Metastatic Liver Carcinoma in the Lung (tissue), 2 donors: ENCODE measurements around a stretch of chr3.

DNA sequence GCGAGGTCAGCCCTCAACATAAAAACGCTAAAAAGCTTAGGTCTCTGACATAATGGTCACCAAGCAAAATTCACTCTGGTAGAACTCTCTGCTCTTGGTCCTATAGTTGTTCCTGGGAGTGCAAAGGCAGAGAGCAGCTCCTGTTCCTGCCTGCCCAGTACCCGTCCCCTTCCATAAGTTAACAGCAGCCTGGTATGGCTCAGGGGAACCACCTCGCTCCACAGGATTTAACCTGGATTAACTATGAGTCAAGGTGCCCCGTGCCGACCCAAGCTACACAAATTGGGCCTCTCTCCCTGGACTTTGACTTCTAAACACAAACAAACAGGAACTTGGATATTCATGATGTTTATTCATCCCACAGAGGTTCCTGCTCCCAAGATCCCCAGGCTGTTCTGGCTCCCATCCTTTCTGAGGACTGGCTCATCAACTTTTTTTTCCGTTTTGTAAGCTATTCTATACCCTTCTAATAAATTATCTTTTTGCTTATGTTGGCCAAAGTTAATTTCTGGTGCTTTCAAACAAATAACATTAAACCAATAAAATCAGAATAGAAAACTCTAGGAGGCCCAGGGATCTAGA lies 32.1 kb downstream of the SCAP start:
- PRO-cap, 2 experiments: no peak in any of the 2 experiments

DNA sequence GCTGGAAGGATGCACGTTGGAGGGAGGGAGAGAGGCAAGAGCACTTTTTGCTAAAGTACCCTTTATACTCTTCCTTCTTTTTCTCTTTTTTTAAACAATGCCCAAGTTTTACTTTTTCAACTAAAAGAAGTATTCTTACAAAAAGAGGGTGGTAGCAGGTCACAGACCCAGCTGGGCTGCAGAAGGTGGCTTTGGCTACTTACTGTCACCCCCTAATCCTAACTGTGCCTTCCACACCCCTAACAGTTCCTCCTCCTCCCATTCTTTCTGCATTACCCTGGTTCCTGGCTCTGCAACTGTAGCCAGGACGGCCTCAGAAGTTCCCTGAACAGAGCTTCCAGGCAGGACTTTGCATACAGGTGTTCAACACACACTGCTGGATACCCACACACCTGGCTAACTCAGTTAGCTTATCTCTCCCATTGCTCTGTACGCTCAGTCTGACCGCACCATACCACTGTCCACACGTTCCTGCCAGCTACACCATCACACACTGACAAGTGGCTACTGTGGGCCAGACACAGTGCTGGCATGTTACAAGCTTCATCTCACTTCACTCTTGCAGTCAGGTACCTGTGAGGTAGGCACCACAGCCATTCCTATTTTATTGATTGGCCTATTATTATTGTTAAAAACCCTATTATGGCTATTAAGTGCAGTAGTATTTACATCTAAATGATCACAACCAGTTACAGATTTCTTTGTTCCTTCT lies 12.9 kb downstream of the ELP6 start:
- PRO-cap, 2 experiments: no peak in any of the 2 experiments

DNA sequence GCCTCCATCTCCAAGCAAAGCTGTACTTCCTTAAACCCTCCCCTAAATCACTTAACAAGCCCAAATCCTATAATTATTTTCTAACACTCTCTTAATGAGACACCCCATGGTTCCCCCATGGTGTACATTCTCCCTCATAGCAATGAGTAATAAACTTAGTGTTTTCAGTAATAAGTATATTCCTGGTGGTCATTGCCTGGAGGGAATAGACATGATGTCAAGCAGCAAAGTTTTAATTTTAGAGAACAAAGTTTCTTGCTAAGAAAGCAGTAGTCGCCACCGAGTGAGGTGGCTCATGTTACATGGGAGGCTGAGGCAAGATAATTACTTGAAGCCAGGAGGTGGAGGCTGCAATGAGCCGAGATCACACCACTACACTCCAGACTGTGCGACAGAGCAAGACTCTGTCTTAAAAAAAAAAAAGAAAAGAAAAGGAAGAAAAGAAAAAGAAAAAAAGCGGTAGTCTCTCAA lies 2.3 kb upstream of the ELP6 start:
- PRO-cap, 2 experiments: no peak in any of the 2 experiments

- PRO-cap, 2 experiments: no peak in any of the 2 experiments
Observed at GRCh38 chr3:47706280-47706762, 75.4 kb downstream of the SMARCC1 start.

DNA sequence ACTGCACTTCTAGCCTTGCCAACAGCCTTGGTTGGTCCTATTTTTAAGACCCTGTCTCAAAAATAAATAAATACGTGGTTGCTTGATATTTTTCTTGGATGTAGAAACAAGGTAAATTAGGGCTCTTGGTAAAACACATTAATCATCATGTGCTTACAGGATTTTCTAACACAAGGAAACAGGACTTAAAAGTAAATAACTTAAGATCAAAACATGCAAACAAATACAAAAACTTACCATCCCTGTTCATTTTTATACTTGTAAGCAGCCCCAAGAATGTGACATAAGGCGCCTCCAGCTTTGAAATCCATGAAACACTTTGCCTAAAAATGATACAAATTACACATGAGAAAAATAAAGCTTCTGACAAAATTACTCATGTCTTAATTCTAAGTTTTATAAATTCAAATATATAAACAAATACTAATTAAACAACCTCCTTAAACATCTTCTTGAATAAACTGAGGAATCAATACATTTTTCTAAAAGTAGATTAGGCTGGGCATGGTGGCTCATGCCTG lies 36.0 kb downstream of the SMARCC1 start:
- PRO-cap, 2 experiments: no peak in any of the 2 experiments

DNA sequence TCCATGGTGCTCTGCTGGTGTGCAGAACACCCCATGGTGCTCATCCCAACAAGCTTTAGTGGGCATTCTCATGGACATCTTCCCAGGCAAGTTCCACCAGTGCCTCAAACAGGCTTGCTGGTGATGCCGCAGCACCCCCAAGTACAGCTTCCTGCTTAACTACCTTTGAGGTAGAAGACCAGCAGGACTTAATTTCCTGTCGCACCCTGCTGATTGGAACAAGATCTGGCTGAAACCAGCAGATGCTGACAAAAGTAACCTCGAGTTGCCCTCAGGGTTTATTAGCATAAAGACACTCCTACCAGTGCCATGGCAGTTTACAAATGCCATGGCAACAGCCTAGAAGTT lies 54.5 kb downstream of the MAP4 start:
- PRO-cap, 2 experiments: no peak in any of the 2 experiments

DNA sequence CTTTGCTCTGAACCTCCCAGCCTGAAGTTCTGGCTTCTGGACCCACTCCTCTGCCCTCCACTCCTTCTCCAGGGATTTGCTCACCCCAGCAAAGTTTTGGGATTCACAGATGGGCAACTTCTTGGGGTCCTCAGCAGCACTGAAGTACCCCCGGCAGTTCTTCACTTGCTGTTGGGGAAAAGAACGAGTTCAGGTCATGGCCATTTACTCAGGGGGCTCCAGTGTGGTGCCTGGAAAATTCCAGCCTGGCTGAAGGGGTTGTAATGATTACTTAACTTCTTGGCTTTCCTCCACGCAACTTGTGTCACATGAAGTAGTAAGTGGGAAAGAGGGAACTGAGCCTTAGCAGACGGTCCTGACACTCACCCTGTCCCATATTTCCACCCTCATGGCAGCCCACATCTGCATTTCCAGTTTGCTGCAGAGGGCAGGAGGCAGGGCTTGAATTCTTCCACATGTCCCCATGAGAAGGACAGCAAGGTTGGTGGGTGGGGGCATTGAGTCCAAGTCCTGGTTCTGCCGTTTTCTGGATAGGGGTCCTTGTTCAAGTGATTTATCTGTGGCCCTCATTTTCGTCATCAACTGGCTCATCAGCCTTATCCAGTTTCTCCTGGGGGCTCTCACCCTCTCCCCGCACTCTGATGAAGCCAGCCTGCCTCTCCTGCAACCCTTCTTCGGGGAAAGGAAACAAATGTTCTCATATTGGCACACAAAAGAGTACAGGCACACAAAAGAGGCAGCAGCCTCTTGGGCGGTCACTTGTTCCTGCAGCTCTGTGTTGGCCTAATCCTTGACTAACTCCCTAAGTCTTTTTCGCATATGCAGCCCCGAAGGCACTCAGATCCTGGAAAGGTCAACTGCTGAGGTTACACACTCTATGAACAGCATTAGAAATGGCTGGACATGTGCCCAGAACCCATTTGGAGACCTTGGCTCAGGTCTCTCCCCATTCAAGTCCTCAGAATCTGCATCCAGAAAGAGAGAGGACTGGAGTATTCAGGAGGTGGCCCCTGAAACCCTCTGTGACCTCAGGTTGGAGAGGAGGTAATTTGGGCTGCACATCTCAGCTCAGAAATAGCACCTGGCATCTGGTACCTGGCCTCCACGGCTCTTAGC lies 7.6 kb upstream of the CAMP start:
- PRO-cap, 2 experiments: peak in 1 of 2 experiments; most common plus-strand start position 323 of the sequence (in 1)

DNA sequence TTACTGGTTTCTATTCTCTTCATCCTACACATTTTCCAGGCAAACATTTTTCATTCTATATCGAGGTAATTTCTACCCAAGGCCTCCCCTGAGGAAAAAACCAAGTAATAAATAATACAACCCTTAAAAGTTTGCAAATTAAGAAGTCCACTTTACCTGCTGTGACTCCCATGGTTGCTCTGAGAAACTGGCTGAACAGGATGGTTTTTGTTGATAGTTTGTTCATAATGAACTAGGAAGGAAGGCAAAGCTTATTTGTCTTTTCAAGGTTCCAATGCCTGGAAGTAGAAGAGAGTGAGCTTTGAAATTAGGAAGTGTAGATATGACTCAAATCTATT lies 4.5 kb downstream of the SPINK8 start:
- PRO-cap, 2 experiments: no peak in any of the 2 experiments

DNA sequence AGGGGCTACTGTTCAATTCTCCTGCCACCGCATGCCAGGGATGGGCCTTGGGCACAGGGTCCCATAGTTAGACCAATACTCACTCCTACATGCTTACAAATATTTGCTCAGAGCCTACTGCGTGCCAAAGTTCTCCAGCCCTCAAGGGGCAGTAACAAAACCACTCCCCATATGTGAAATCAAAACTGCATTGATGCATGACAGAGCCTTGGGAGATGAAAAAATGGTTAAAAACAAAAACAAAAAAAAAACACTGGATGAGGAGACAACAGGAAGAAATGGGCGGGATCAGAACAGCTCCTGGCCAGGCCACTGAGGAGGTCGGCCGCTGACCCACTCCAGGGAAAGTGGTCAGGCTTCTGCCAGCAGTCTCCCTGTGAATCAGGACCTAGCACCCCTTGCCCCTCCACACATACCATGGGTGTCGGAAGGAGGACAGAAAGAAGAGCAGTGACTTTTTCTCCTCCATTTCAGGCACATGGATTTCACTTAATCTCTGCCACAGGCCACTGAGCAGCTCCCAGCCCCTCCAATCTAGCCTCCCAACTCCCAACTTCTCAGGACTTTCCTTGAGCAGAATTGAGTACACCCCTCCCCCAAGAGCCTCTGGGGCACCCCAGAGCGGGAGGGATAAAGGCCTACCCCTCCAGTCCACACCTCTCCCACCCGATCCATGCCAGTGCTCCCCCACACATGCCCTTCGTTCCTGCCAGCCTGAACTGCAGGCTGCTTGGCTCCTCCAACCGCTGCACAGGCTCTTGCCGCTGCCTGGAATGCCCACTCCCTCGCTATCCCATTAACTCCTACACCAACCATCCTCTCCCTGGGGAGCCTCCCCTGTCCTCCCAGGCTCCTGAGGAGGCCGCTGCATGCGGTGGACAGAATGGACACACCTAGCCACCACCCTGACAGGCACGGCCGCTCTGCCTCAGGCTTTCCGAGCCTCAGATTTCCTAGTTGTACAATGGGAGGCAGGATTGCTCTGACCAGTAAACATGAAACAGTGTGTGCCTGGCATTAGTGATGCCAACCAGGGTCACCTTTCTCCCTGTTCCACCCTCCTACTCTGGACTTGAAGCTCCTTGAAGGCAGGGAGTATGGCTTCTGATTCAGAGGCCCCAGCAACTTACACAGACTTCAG lies 2.6 kb downstream of the PLXNB1 start:
- PRO-cap, 2 experiments: no peak in any of the 2 experiments

DNA sequence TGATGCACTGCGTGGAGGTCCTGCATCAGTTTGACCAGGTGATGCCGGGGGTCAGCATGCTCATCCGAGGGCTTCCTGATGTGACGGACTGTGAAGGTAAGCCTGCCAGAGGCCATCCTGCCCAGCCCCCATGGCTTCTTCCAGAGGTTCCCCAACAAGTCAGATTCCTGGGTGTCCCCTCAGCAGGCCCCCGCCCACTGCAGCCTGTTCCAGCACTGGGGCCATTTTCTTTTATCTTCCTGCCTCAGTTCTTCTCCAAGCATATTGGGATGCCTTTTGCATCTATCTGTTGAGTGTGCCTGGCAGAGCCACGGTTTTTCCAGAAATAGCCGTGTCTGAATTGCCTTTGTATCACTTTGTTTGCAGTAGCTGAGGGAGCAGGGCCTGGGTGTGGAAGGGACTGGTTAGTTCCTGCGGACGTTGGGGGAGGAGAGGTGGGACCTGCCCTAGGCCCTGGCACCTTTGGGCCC lies 1.0 kb upstream of the TREX1 start:
- PRO-cap, 2 experiments: no peak in any of the 2 experiments

- PRO-cap, 2 experiments: no peak in any of the 2 experiments
Observed at GRCh38 chr3:48570545-48571493, 7.2 kb upstream of the UCN2 start.

DNA sequence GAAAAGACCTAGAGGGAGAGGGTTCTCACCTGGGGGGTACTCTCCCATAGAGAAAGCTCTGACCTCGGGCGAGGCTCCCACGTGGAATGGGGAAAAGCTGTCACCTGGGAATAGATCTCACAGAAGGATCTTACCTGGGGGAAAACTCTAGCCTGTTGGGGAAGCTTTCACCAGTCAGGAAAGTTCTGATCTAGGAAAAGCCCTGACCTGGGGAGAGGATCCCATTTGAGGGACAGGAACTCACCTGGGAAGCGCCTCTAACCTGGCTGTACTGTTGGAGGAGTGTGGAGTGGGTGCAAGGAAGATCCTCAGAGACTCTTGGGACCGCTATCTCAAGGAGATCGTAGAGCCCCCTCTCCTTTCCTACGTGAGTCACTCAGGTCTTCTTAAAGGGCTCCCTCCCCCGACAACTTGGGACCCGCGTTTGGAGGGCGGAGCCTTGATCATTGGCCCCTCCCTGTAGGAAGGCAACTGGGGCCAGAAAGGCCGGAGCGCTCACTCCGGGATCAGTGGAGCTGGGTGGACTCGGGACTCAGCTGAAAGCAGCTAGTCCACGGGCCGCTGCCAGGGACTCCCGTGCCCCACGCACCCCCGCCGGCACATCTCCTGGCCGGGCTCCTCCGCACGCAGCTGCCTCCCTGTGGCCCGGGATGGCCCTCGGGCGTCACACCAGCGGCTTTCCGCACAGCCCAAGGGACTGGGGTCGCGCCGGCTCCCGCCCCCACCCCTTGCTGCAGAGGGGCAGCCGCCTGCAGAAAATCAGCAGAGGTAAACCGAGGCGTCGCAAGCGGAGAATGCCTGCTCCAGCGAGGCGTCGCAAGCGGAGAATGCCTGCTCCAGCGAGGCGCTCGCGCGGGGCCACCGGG lies 541 bp downstream of the SLC26A6 start:
- PRO-cap, 2 experiments: peak in 2 of 2 experiments; most common plus-strand start position 498 of the sequence (in 2)

DNA sequence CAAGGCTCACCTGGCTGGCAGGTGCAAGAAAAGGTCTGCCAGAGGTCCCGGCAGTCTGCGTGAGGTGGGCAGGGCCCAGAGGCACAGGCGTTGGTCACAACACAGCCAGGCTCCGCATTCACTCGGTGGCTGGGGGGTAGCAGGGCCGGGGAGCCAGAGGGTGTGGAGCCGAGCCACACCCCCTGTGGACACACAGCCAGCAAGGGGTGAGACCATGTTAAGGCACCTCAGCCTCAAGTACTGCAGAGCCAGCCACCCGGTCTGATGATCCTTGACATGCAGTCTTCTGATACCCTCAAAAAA lies 10.9 kb downstream of the CELSR3 start:
- PRO-cap, 2 experiments: no peak in any of the 2 experiments

DNA sequence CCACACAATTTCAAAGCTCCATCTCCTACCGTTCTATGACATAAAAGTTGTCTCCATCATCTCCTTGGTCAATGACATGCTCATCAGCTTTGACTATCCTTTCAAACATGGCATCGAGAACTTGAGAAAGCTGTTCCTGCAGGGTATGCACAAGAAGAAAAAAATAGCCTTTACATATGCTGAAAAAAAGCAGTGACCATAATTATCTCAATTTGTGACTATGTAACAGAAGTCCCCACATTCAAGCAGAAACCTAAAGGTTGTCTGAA lies 64.8 kb downstream of the PRKAR2A start:
- PRO-cap, 2 experiments: no peak in any of the 2 experiments

- PRO-cap, 2 experiments: no peak in any of the 2 experiments
Observed at GRCh38 chr3:49397351-49398000, 14.3 kb downstream of the RHOA start.

DNA sequence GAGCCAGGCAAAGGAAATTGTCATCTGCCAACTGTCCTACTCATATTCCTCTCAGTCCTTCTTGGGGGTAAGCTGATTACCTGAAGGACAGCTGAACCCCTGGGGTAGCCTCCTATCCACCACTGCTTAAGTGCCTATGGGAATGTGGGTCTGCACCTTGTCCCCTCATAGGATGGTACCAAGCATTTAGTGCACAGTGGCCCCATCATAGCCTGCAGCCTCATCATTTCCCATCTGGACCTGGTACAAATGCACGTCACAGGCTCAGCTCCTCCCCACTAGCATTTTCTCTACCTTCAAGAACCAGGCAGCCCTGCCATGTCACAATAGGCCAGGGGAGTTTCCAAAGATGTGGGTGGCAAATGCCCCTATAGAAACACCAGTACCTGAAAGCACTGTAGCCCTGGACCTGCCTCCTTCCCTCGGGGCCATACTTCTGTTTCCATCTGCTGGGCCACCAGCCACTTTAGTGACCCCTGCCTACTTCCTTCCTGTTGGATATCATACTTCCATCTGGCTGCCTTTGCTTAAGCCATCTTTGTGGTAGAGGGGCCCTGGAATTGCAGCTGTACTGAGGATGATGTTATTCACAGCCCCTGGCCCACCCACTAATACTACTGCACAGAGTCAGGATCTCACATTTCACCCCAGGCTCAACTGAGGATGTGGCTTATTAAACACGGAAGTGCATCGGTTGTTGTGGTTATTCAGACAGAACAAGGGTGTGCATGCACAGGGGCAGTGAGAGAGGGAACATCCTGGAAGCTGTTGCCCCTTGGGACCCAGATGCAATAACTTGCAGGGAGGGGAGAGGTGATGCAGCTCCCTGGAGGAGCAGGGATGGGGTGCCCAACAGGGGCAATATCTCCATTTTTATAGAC lies 3.8 kb downstream of the TCTA start:
- PRO-cap, 2 experiments: no peak in any of the 2 experiments

GRCh38 chr3:49661206-49661989 lies 12.8 kb upstream of the APEH start:
- PRO-cap, 2 experiments: no peak in any of the 2 experiments

DNA sequence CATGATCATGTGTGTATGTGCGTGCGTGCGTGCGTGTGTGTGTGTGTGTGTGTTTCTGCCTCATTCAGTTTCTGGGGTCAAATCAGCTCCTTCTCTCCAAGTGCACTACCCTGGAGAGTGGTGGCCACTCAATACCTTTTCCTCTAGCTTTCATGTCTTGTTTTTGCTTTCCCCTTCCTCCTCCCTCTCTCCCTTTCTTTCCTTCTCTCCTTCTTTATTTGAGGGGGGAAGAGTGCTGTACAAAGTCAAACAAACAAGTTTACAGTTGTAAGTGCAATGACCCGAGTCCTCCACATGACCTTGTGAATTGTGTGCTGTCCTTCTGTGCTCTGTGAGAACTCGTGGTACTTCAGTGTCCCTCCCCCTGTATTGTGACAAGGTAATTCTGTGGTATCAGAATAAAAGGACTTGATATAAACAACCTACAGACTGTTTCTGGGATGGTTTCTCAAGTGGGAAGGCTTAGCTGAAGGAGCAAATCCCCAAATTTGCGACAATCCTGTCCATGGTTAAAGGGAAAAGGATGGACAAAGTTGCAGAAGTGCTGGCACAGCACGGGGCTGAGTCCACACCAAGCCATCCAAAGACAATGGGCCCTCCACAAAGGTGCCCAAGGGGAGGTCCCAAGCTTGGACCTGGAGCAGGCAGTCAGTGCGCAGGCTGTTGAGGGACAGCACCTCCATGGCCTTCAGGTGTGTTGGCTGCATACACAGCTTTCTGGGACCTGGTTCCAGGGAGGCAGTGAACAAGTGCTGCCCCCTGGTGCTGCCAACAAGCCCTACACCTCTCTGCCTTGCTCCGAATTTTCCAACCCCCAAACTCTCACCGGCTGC lies 2.8 kb upstream of the APEH start:
- PRO-cap, 2 experiments: no peak in any of the 2 experiments

GRCh38 chr3:49683053-49683491 lies 6.2 kb downstream of the MST1 start:
- PRO-cap, 2 experiments: no peak in any of the 2 experiments

GRCh38 chr3:49686294-49686653 lies 3.0 kb downstream of the MST1 start:
- PRO-cap, 2 experiments: no peak in any of the 2 experiments